ENCODE data around the genes KIF20A, REEP2 and ETF1.

- RAMPAGE, long total RNA = no peak
- RRBS = no CpG with 5 or more reads among the region's 1 CpG
These were observed 166.0 kb downstream of the SPOCK1 start for GRCh38 chr5:137333147-137333461.

DNA sequence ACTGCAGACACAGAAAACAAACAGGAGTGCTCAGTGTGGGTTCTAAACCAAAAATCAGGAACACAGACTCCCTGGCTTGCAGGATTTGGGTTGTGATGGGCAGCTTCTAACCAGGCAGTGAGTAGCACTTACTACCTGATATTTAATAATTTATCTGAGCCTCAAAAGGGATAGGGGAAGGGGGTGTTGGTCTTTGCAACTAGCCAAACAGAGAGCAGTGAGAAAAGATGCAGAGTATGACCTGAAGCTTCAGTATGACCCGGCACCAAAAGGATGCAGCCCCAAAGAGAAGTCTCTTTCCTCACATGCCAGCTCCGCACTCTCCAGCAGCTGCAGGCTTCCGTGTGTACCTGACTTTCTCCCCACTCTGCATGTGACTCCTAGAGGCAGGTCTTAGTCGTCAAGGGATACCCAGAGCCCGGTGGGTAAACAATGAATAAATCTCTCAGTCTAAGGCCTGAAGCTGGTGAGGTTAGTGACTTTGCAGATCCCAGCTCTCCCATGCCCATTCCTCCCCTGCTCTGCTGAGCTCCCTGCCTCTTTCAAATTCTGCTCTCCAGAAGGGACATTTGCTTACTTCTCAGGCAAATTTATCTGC, 105.4 kb upstream of the SPOCK1 start:
- RAMPAGE, long total RNA = no peak
- RRBS = no CpG with 5 or more reads among the region's 5 CpGs

GRCh38 chr5:137622166-137622729, 113.6 kb downstream of the KLHL3 start:
- RAMPAGE, long total RNA = no peak
- RRBS = no CpG with 5 or more reads among the region's 4 CpGs

GRCh38 chr5:137802854-137803317, 48.7 kb upstream of the HNRNPA0 start:
- RAMPAGE, long total RNA = no peak
- RRBS = no CpG with 5 or more reads among the region's 3 CpGs

DNA sequence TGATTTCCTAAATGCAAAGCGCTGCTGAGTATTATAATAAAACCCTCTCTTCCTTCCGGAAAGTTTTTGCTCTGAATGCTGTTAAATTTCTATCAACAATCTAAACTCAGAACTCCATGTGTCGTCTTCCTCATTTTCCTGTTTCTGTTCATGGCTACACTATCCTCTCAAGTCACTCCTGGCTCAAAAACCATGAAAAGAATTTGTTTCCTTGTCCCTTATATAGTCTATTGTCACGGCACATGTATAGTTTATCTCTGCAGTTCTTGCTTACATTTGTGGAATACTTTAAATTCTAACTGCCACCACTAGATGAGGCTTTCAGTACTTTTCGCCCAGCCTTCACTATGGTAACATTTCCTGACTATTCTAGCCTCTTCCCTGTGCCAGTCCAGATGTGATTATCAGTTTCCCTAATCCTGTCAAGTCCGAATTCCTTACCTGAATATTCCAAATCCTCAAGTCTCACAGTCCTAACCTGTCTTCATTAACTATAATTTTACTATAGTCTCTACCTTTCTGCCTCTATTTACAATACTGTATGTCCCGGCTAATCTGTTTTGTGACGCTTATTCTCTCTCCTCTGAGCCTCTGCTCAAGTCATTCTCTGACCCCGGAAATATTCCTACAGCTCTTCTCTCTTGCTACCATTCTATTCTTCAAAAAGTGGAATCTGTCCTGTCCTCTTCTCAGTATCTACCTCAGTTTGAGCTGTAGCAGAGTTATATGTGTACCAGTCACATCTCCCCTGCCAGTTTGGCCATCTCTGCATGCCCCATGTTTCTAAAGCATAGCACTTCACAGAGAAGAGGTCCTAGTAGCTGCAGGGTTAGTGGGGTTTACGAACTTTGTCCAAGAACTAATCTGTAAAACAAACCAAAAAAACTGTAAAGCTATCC, 34.8 kb downstream of the PKD2L2 start:
- RAMPAGE, long total RNA = no peak
- RRBS = no CpG with 5 or more reads among the region's 10 CpGs

DNA sequence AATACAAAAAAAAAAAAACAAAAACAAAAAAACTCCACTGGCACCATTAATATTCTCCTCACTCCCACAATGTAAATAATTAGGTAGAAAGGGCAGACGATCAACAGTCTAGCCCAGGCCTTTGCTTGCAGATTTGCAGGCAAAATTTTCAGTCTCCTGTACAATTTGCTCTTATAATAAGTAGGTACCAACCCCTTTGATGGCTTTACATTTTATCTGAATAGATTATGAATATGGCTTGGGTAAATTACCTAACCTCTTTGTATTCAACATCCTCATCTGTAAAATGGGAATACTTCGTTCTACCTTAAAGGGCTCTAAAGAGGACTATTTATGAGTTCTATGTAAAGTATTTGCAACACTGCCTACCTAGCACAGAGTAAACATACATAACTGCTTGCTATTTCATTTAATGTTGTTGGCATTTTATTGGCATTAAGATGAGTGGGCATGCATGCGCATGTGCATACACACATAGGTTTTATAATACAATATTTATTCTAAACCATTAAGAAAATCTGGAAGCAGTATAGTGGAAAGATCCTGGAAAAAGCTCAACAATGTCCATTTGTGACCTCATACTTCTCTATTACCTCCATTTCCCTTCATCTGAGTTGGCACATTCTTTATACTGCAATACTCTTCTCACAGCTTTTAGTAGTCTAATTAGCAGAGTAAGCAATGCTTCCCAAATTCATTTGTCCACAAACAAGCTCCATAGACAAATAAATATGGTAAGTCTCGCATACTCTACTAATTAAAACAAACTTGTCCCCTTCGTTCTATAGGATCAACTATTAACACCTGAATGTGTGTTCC, 57.3 kb downstream of the PKD2L2 start:
- RAMPAGE, long total RNA = no peak
- RRBS = no CpG with 5 or more reads among the region's 5 CpGs

DNA sequence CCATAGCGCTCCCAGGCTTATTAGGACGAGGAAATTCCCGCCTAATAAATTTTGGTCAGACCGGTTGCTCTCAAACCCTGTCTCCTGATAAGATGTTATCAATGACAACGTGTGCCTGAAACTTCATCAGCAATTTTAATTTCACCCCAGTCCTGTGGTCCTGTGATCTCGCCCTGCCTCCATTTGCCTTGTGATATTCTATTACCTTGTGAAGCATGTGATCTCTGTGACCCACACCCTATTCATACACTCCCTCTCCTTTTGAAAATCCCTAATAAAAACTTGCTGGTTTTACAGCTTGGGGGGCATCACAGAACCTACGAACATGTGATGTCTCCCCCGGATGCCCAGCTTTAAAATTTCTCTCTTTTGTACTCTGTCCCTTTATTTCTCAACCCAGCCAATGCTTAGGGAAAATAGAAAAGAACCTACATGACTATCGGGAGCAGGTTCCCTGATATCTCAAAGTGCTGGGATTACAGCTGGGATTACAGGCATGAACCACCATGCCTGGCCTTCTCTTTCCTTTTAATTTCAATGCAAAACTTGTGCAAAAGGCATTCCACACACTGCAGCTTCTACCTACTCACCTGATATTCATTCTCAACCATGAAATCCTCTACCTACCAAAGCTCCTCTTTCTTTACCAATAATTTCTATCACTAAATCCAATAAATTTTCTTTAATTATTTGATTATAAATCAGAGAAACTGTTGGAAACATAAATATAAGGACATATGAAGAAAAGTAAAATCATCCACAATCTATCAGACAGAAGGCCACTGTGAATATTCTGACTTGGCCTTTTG, 55.5 kb downstream of the FAM13B start:
- RAMPAGE, long total RNA = no peak
- RRBS = no CpG with 5 or more reads among the region's 9 CpGs

GRCh38 chr5:138178874-138179626, at the start of gene KIF20A:
KIF20A (plus strand) TSS chr5:138179112.
- RAMPAGE, long total RNA = start-site peak on the plus strand at chr5:138179141-138179182, 40 and 419 reads in 2 replicates
- RRBS = no CpG with 5 or more reads among the region's 41 CpGs

DNA sequence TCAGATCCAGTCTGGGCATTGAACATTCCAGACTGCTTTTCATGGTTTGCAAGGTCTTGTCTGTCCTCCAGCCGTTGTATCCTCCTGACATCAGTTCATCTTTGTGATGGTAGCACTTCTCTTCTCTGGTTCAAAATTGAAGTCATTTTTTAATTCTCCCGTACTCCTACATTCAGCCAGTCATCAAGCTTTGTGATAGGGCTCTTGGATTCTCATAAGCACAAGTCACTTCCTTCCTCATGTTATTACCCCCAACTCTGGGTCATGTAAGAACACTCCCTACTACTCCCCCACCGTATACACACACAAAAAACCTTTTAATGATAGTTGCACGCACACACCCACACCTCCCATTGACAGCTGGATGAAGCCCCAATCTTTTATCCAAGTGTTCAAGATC, 16.7 kb downstream of the KDM3B start:
- RAMPAGE, long total RNA = no peak
- RRBS = no CpG with 5 or more reads among the region's 4 CpGs

GRCh38 chr5:138372621-138373123, 20.2 kb downstream of the KDM3B start:
- RAMPAGE, long total RNA = no peak
- RRBS = no CpG with 5 or more reads among the region's 8 CpGs

DNA sequence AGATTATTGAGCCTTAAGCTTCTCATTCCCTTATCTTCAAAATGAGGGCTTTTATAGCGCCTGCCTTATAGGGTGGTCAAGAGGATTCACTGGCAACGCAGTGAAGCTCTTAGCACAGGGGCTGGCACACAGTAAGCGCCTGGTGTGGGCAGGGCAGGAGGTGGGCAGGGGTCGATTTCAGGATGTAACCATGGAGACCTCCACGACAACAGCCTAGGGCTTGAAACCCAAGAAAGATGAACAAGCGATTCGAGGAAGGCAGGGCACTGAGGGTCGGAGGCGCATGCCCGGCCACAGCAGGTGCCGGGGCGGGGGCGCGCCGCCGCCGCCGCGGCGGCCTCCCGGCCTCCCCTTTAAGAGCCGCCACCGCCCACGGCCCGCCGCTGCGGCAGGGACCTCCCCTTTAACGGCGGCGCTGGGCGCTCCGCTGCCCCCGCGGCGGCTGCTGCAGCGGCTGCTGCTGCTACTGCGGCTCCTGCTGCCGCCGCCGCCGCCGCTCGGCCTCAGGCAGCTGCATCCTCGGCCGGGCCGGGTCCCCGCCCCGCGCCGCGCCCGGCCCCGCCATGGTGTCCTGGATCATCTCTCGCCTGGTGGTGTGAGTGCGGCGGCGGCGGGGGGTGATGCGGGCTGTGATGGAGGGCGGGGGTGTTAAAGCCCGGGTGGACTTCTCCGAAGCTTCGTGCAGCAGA, at the start of gene REEP2:
REEP2 (plus strand) TSS at position 412 of the 689 bp plus-strand sequence.
- RAMPAGE, long total RNA = no peak
- RRBS = 1% methylated on average over 17 of the region's 63 CpGs

- RAMPAGE, long total RNA = no peak
- RRBS = 2% methylated on average over 17 of the region's 44 CpGs
These were observed 671 bp upstream of the EGR1 start for GRCh38 chr5:138464529-138465087.

- RAMPAGE, long total RNA = no peak
- RRBS = 40% methylated on average over 4 of the region's 23 CpGs
These were observed 2.4 kb downstream of the EGR1 start for GRCh38 chr5:138467574-138468202.

DNA sequence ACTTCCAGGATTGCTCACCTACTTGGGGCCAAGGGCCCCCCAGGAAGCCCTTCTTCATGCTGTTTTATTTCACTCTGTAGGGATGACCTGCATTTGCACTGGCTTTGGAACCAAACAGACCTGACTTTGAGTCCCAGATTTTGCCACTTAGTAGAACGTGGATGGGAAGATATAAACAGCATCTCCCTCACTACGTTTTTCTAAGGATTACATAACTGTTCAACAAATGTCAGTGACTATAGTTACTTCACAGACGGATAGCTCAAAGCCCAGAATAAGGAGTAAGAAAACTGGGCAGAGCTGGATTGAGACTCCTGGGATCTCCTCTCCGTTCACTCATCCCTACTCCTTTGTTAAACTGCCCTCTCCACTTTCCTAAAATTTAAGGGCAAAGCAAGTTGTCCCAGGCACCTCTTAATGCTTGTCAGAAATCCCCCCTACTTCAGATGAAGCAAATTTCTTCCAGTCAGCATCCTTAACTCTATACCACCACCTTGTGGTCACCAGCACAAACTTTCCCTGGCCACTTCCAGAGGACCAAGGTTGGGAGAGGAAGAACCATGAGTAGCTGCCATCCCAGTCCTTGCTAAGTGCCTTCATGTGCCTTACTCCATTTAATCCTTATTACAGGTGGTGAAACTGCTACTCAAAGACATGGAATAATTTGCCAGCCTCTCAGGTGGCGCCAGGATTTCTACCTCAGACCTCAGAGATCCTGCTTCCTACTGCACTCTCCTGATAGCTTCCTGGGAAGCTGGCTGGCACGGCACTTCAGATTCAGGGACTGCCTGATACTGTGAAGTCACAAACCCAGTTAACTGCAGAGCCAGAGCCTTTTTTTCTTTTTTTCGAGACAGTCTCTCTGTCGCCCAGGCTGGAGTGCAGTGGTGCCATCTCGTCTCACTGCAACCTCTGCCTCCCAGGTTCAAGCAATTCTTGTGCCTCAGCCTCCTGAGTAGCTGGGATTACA, 38.4 kb downstream of the EGR1 start:
- RAMPAGE, long total RNA = no peak
- RRBS = no CpG with 5 or more reads among the region's 9 CpGs

DNA sequence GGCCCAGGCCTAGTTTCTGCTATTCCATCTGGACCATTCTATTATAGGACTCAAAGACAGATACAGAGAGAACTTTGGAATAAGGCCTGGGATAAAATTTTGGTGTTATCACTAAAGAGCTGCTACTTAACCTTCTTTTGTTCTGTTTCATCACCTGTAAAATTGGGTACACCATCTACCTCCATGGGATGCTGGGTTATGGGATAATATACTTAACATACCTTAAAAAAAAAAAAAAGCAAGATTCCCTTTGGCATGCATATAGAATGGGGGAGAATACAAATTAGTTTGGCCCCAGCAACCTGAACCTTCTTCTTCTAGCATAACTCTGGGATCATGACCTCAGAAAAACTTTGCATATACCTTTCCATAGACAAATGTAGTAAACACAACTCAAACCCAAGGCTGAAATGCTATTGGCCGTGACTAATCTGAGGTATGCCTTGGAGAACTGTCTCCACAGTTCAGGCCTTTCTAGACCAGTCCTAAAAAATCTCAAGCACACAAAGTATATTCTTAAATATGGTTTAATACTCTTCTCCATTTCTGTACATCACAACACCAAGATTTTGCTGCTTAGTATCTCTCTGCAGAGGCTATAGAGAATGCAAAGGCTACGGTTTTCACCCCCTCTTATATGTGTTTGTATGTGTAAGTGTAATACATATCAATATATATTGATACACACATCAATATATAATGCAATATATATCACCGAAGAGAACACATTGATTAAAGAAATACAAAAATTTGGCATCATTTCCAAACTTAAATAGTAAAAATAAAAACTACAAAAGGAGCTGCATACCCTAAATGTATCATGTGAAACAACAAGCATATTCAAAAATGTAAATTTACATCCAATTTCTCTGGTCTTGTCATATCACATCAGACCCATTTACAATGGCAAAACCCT, 37.2 kb downstream of the ETF1 start:
- RAMPAGE, long total RNA = no peak
- RRBS = no CpG with 5 or more reads among the region's 3 CpGs

DNA sequence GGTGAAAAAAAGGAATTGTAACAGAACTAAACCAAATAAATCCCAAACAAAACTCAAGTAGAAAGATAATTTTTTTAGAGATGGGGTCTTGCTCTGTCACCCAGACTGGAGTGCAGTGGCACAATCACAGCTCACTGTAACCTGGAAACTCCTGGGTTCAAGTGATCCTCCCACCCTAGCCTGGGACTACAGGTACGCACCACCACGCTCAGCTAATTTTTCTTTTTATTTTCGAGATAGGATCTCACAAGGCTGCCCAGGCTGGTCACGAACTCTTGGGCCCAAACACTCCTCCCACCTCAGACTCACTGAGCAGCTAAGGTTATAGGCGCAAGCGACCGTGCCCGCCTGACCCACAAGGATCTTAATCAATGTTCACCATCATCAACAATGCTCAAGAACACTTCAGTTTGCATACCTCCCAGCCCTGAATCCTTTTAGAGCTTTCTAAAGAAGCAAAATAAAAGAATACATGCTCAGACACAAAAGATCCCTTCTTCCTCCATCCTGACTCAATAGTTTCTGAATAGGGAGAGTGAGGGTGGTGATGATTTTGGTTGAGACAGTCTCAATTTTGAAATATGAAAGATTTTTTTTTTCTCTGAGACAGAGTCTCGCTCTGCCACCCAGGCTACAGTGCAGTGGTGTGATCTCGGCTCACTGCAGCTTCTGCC, 13.2 kb downstream of the ETF1 start:
- RAMPAGE, long total RNA = no peak
- RRBS = no CpG with 5 or more reads among the region's 10 CpGs

DNA sequence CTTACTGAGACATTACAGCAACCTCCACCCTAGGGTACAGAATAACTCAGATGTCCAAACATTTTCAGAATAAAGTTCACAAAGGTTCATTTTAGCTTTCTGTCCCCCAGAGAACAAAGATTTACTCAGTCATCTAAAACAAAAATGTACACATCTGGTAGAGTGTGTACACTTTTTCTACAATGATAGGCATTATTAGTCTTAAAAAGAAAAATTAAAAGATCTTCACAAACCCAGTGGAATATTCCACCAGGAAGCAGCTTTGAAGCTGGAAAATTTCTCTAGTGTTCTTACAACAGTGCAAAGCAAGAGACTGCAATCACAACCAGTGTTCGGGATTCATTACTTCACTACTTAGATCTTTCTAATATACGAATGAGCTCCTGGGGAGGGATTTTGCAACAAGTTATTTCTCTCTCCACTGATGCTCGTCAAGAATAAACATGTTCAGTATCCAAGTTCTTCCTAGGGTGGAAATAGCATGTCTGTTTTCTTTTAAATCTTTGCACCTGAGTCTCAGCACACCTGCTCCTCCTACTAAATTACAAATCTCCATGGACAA, 8.8 kb downstream of the ETF1 start:
- RAMPAGE, long total RNA = no peak
- RRBS = no CpG with 5 or more reads among the region's 3 CpGs

DNA sequence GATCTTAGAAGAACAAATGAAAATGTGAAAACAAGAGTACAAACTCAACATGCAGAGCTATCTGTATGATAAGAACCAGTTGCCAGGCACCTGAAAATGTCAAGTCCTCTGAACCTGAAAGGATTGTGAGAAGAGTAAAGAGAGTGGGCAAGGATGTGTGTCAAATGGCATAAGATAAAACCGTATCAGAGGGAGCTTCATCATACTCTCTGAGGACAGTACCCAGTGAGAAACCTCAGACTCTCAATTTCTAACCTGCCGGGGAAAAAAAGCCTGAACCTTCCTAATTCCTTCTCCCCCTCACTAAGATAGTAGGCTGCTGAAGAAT, 6.8 kb downstream of the ETF1 start:
- RAMPAGE, long total RNA = no peak
- RRBS = no CpG with 5 or more reads among the region's 2 CpGs

GRCh38 chr5:138542576-138543384, at the start of gene ETF1:
ETF1 (minus strand) TSS chr5:138543236.
- RAMPAGE, long total RNA = start-site peak on the minus strand at chr5:138542930-138542943, 112 and 112 reads in 2 replicates; start-site peak on the minus strand at chr5:138543097-138543234, 512 and 795 reads in 2 replicates
- RRBS = 2% methylated on average over 33 of the region's 71 CpGs

- RAMPAGE, long total RNA = no peak
- RRBS = 5% methylated on average over 6 of the region's 44 CpGs
These were observed 483 bp upstream of the ETF1 start for GRCh38 chr5:138543385-138544052.